ENCODE measurements around a stretch of chr4.

DNA sequence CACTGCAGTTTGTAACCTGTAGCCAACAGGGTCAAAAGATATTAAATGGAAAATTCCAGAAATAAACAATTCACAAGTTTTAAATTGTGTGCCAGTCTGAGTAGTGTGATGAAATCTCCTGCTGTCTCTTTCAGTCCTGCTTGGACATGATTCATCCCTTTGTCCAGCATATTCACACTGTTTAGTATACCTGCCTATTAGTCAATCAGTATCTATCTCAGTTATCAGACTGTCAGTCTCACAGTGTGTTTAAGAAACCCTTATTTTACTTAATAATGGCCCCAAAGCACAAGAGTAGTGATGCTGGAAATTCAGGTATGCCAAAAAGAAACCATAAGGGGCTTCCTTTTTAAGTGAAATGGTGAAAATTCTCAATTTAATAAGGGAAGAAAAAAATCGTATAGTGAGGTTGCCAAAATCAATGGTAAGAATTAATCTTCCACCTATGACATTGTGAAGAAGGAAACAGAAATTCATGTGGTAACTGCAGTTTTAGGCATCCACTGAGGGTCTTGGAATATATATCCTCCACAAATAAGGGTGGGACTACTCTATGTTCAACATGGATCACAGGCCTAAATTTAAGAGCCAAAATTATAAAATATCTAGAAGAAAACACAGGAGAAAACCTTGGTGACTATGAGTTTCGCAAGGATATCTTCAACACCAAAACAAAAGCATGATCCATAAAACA, 21.7 kb downstream of the CNOT6L start:
- PRO-cap, 3 experiments, result no peak in any of the 3 experiments
- RAMPAGE, long total RNA, 2 experiments, result no peak in any of the 2 experiments
- RRBS, result no CpG with 5 or more reads among the region's 2 CpGs

GRCh38 chr4:77817621-77818100, 1.5 kb downstream of the CNOT6L start:
- PRO-cap, 3 experiments, result no peak in any of the 3 experiments
- RAMPAGE, long total RNA, 2 experiments, result no peak in any of the 2 experiments
- RRBS, result no CpG with 5 or more reads among the region's 6 CpGs

GRCh38 chr4:77827266-77827842, 8.2 kb upstream of the CNOT6L start:
- PRO-cap, 3 experiments, result no peak in any of the 3 experiments
- RAMPAGE, long total RNA, 2 experiments, result no peak in any of the 2 experiments

- PRO-cap, 3 experiments, result no peak in any of the 3 experiments
- RAMPAGE, long total RNA, 2 experiments, result no peak in any of the 2 experiments
- RRBS, result no CpG with 5 or more reads among the region's 3 CpGs
These were observed 93.0 kb downstream of the ANXA3 start for GRCh38 chr4:78644628-78644964.

- PRO-cap, 3 experiments, result no peak in any of the 3 experiments
- RAMPAGE, long total RNA, 2 experiments, result no peak in any of the 2 experiments
- RRBS, result no CpG with 5 or more reads among the region's 14 CpGs
These were observed 18.6 kb downstream of the BMP2K start for GRCh38 chr4:78794296-78795669.

- PRO-cap, 3 experiments, result no peak in any of the 3 experiments
- RAMPAGE, long total RNA, 2 experiments, result no peak in any of the 2 experiments
These were observed 60.6 kb downstream of the PAQR3 start for GRCh38 chr4:78878491-78879107.

DNA sequence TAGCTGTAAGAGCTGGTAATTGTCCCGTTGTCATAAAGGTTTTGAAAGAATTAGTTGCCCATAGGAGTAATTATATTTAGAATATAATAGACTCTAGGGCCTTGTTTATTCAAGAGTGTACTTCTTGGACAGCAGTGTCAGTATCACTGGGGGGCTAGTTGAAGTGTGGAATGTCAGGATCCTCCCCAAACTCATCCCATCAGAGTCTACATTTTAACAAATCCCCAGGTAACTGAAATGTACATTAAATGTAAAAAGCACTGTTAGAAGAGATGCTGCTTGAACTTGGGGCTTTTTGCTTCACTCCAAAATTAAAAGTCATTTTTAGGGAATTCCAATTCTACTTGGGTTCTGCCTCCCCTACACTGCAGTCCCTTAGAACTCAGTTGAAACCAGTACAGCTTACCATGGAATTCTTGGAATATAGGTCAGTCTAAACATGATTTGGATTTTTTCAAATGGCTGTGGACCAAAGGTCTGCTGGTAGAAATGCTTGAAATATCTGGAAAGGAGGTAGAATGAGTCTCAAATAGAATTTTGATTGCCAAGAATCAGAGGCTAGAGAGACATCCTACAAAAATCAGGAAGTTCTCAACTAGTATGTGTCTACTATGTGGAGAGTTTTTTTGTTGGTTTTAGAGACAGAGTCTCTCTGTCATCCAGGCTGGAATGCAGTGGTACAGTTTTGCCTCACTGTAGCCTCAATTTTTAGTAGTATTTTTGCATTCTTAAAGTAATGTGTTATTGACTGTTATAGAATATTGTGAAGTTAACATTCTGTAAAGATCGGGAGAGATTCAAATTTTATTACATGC, 53.8 kb downstream of the PAQR3 start:
- PRO-cap, 3 experiments, result no peak in any of the 3 experiments
- RAMPAGE, long total RNA, 2 experiments, result no peak in any of the 2 experiments
- RRBS, result no CpG with 5 or more reads among the region's 2 CpGs

- PRO-cap, 3 experiments, result no peak in any of the 3 experiments
- RAMPAGE, long total RNA, 2 experiments, result no peak in any of the 2 experiments
- RRBS, result no CpG with 5 or more reads among the region's 16 CpGs
These were observed 167.2 kb downstream of the ANTXR2 start for GRCh38 chr4:79905805-79906338.

DNA sequence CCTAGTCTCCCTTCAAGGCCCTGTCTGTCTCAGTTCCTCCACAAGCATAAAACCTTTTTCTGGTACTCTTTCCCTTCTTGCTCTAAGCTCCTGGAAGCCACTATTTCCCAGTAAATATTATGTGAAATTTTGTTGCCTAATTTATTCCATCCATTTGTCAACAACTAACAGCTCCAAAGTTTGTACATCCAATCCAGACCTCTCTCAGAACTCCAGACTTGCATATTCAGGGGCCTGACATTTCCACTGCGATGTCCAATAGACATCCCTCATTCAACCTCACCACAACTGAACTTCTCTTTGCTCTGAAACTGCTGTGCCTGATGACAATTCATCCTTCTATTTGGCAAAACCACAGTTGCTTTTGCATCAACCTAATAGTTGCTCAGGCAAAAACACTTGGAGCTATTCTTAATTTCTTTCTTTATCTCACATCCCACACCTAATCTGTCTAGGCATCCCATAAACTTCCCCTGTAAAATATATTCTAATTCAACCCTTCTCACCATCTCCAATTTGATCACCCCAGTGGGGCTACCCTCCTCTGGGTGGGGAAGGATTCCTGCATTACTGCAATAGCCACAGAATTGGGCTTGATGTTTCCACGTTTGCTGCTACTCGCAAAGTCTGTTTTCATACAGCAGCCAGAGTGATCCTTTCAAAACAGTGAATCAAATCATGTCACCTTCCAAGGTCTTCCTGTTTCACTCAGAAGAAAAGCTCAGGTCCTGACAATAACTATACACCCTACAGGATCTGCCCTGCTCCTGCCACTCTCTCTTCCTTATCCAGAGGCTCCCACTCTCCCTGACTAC, 56.4 kb downstream of the ANTXR2 start:
- PRO-cap, 3 experiments, result no peak in any of the 3 experiments
- RAMPAGE, long total RNA, 2 experiments, result no peak in any of the 2 experiments
- RRBS, result no CpG with 5 or more reads among the region's 3 CpGs

DNA sequence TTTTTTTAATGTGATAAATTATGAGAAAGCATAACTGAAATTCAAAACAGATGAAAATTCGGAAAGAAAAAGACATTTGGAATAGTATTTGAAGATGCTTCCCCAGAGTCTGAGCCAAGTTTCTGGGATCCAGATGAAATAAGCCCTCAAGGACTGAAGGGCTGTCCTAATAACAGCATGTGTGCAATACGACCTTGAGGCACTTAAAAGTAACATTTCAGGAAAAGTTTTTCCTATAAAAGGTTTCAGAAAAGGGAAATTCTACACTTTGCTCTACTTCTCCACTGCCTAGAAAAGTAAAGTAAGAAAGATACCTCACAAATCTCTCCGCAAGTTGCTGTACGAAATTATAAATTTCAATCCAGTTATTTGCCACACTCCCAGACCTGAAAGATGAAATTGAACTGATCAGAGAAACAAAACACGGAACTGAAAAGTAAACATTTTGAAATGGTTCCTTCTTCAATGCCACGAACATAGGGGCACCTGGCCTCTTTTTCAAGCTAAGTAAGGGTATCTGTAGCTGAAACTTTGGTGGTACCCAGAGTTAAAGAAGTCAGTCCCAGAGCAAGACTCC, 1.7 kb downstream of the ANTXR2 start:
- PRO-cap, 3 experiments, result peak in 1 of 3 experiments; most common plus-strand start position 264 of the sequence (in 1)
- RAMPAGE, long total RNA, 2 experiments, result no peak in any of the 2 experiments
- RRBS, result no CpG with 5 or more reads among the region's 6 CpGs

GRCh38 chr4:80471694-80472224, 136.2 kb downstream of the CFAP299 start:
- PRO-cap, 3 experiments, result no peak in any of the 3 experiments
- RAMPAGE, long total RNA, 2 experiments, result no peak in any of the 2 experiments
- RRBS, result no CpG with 5 or more reads among the region's 9 CpGs

DNA sequence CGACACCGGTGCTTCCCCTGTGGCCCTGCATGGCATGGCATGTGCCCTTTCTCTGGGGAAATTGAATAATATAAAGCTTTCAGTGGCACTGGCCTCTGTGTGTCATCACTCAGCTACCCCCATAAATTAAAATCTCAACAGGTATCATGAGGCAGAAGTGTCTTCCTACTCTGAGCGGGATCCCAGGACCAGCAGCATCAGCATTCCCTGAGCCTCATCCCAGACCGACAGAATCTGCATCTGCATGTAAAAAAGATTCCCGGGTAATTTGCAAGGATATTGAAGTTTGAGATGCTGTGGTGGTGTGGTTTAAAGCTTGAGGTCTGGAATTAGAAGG, 46.0 kb downstream of the RASGEF1B start:
- PRO-cap, 3 experiments, result no peak in any of the 3 experiments
- RAMPAGE, long total RNA, 2 experiments, result no peak in any of the 2 experiments
- RRBS, result no CpG with 5 or more reads among the region's 5 CpGs

DNA sequence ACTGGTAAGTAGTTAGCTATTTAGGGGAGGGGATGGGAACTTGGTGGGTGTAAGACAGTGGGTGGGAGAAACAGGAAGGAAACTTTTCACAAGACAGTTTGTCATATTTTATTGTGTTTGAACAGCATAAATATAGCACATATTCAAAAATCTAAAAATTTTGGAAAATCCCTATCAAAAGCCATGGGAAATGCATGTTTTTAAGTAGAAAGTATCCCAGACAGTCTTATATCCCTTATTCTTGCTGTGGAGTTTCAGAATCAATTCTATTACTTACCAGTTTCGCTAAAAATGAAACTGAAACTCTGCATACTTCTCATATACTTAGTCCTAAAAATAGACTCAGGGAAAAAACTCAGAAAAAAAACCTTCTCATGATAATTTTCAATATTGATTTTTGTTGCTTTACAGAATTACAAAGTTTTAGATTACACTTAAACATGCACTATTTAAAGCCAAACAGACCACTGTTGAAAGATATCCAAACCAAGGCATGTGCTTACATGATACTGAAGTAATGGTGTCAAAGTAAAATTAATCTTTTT, 22.4 kb upstream of the RASGEF1B start:
- PRO-cap, 3 experiments, result no peak in any of the 3 experiments
- RAMPAGE, long total RNA, 2 experiments, result no peak in any of the 2 experiments
- RRBS, result no CpG with 5 or more reads among the region's 1 CpG

DNA sequence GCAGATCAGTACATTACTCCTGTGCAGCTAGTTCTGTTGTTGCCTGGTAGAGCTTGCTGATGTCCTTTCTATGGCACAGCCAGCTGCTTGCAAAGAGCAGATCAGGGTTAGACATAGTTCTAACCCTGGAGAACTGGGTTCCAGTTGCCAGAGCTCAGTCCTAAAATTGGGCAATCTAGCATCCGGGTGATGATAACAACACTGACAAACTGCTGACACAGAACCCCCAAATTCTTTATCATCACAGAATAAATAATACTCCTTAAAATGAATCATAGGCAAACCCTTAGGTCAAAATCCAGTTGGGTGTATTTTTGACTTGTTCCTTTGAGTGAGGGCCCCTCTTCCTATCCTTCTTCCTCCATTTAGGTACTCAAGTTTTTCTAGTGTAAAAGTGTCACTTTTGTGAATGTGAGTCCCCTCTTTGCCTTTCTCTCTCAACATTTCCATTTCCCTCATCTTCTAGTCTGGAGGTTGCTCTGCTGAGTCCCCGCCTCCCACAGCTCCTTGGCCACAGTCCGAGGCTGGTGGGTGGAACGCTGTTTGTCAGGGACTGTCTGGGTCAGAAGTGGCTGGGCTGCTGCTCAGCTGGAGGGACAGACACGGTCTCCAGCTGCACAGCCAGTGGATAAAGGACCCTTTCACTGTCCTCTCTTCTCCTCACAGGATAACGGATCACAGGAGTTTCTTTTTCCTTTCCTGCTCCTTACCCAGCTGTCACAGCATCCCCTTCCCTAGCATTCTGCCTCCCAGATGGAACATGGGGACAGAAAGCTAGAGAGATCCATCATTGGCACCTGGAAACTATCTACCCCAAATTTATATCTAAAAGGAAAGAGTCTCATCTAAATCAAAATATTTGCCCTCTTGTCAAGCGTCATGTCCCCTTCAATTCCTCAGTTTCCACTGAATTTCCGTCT, 93.7 kb upstream of the RASGEF1B start:
- PRO-cap, 3 experiments, result peak in 3 of 3 experiments; most common plus-strand start position 565 of the sequence (in 2); most common minus-strand start position 435 of the sequence (in 2)
- RAMPAGE, long total RNA, 2 experiments, result no peak in any of the 2 experiments
- RRBS, result no CpG with 5 or more reads among the region's 8 CpGs

DNA sequence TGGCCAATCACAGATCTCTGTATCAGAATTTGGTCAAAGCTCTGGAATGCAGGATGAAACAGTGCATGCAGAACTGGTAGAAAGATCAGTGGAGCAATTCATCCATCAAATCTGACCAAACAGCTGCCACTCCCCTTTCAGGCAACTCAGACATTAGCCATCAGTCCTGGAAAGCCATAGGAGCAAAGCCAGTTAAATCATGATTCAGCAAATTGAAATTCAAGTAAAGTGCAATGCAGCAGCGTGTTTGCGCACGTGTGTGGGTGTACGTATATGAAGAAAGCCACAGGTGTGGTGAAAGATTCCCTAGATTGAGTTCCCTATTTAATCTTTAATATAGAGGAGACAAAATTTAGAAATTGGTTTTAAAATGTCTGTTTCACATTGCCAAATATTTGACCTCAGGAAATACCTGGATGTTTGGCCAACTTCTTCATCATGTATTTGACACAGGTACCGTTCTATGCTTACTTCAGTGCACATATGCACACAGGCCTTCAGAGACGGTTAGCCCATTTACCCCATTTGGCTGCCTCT, 160.5 kb upstream of the RASGEF1B start:
- PRO-cap, 3 experiments, result no peak in any of the 3 experiments
- RAMPAGE, long total RNA, 2 experiments, result no peak in any of the 2 experiments
- RRBS, result no CpG with 5 or more reads among the region's 6 CpGs

DNA sequence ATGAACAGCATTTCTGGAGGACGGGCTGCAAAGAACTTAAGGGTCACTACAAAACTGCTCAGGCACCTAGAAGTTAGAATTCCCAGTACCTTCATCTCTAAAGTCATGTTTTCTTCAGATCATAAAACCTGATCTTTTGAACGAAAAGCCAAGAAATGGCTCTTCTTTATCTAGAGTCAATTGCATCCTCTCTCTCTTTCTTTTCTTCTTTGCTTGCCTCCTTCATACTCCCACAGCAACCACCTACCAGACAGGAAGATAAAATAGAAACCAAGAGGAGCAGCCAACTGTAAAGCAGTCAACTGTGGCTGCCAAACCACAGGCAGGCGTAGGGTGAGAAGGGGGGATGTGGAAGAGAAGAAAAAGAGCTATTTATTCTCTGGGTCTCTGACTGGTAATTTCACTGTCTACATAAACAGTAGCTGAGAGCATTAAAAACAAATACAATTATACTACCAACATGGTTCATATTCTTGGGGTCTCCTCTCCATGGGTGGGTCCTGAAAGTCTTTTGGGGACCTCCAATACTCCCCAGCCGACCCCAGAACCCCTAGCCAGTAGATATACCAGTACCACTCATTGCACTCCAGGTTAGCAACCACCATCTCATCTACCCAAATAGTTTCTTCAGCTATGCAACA, 177.2 kb upstream of the RASGEF1B start:
- PRO-cap, 3 experiments, result no peak in any of the 3 experiments
- RAMPAGE, long total RNA, 2 experiments, result no peak in any of the 2 experiments
- RRBS, result no CpG with 5 or more reads among the region's 4 CpGs

- PRO-cap, 3 experiments, result no peak in any of the 3 experiments
- RAMPAGE, long total RNA, 2 experiments, result no peak in any of the 2 experiments
- RRBS, result no CpG with 5 or more reads among the region's 2 CpGs
These were observed 179.0 kb upstream of the RASGEF1B start for GRCh38 chr4:81650682-81651191.

DNA sequence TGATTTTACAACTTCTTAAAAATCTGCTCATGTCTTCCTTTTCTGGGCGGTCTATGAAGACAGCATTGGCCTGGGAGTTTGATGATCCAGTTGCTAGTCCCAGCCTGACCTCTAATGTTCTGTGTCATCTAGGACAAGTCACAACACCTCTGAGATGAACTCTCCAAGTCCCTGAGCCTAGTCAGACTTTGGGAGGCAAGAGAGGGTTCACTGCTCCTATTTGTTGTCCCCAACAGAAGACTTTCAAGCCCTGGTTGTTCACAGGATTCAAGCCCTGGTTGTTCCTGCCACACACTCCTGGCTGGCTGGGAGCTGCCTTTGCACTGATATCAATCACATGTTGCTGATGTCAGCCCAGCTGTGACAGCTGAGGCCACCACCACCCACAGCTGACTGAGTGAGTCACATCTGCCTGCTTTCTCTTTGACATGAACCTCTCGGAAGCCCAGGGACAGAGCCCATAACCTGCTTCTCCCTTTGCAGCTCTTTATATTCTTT, 253.2 kb upstream of the RASGEF1B start:
- PRO-cap, 3 experiments, result no peak in any of the 3 experiments
- RAMPAGE, long total RNA, 2 experiments, result no peak in any of the 2 experiments
- RRBS, result no CpG with 5 or more reads among the region's 2 CpGs

GRCh38 chr4:81814755-81815409, 343.2 kb upstream of the RASGEF1B start:
- PRO-cap, 3 experiments, result no peak in any of the 3 experiments
- RAMPAGE, long total RNA, 2 experiments, result no peak in any of the 2 experiments
- RRBS, result no CpG with 5 or more reads among the region's 4 CpGs

DNA sequence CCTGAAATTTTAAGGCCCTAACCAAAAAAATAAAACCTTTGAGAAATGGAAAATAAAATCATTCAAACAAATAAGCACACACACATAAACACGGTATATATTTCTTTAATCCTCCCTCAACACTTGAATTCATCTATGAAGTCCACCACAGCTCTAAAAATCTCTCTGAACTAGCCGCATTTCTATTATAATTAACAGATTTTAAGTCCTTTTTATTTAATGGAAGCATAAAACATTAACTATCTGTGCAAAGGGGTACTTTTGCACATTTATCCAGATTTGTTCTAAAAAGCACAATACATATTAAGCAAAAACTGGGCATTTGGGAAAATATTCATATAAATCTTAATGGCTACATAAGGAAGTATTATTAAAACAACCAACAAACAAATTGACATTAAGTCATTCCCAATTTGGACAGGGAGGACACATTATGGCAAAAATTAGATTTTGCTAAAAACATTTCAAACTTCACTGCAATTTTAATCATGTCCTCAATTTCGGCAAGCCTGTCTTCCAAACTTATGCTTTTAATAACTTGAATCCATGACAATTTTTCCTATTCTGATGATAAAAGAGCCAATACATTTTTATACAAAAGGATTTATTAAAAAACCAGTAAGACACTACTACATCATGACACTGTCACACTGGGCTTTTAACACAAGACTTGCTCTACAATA, 20.4 kb downstream of the HNRNPD start:
- PRO-cap, 3 experiments, result no peak in any of the 3 experiments
- RAMPAGE, long total RNA, 2 experiments, result no peak in any of the 2 experiments
- RRBS, result no CpG with 5 or more reads among the region's 3 CpGs

Measured in testis (tissue), 5 donors.